Hepatocyte (in vitro differentiated cells and primary cell): Measurements from ENCODE around the gene DBH.

GRCh38 chr9:133050644-133051346 is 11.0 kb upstream of the CEL start:
- RAMPAGE, long total RNA: no peak
- RRBS: 93% methylated on average over 8 of the region's 16 CpGs

- RAMPAGE, long total RNA: no peak
- RRBS: no CpG with 5 or more reads among the region's 11 CpGs
These were observed 13.7 kb downstream of the RALGDS start for GRCh38 chr9:133107349-133107714.

DNA sequence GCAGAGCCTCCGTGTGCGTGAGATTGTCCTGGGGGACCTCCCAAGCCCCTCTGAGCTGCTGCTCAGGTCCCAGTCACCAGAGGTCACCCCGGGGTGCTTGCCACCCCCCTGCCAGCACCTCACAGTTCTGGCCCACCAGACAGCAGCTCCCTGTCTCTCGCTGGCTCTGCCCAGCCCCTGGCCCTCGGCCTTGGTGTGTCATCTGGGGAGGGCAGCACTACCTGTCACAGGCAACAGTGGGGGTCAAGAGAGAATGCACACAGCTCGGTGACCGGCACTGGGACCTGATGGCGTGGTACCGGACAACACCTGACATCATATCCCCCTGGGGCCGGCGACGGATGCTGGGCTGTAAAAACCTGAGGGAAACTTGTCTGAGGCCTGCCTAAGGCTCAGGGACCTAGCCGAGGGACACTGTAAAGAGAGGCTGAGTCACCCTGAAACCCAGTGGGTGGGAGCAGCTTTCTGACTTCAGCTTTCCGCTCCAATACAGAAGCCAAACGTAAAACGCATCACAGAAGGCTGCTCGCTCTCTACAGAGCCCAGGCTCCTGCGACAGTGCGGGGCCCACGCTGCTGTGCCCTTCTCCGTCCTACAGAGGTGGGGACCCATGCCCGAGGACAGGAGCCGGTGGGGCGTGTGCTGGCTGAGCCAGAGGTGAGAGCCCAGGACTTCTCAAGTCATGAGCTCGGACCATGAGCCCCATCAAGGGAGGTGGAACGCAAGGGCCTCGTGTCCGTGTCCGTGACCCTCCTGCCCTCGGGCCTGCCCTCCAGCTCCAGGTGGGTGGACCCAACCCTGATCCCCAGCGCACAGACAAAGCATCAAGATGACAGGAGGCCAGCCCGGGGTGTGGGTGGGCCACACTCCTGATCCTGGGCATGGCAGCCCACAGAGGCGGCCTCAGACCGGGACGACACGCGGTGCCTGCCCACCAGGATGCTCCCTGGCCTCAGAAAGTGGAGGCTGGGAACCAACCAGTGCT is 5.3 kb downstream of the RALGDS start:
- RAMPAGE, long total RNA: no peak
- RRBS: 96% methylated on average over 4 of the region's 37 CpGs

GRCh38 chr9:133276518-133276759 is 59.5 kb downstream of the SURF6 start:
- RAMPAGE, long total RNA: no peak
- RRBS: no CpG with 5 or more reads among the region's 6 CpGs

GRCh38 chr9:133358079-133358702 is 1.8 kb downstream of the SURF2 start:
- RAMPAGE, long total RNA: no peak
- RRBS: no CpG with 5 or more reads among the region's 14 CpGs

- RAMPAGE, long total RNA: no peak
- RRBS: no CpG with 5 or more reads among the region's 28 CpGs
These were observed 3.4 kb downstream of the SURF2 start for GRCh38 chr9:133359330-133360503.

DNA sequence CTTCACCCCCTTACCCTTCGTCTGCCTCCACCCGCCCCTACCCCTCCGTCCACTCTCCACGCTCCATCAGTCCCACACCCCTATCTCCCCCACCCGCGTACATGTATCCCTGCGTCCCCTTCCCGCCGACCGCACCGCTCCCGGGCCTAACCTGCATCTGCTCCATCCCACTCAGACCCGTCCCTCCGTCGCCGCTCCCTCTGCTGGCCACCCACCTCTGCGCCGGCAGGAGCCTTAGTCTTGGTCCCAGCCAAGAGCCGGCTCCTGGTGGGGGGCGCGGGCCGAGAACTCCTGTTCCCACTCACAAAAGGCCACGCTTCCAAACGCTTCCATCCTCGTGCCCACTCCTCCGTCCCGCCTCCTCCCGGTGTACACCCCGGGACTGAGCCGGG is 7.4 kb downstream of the ADAMTS13 start:
- RAMPAGE, long total RNA: no peak
- RRBS: 16% methylated on average over 10 of the region's 30 CpGs

GRCh38 chr9:133506401-133506746 is 18.4 kb downstream of the MYMK start:
- RAMPAGE, long total RNA: no peak
- RRBS: 15% methylated on average over 2 of the region's 10 CpGs

DNA sequence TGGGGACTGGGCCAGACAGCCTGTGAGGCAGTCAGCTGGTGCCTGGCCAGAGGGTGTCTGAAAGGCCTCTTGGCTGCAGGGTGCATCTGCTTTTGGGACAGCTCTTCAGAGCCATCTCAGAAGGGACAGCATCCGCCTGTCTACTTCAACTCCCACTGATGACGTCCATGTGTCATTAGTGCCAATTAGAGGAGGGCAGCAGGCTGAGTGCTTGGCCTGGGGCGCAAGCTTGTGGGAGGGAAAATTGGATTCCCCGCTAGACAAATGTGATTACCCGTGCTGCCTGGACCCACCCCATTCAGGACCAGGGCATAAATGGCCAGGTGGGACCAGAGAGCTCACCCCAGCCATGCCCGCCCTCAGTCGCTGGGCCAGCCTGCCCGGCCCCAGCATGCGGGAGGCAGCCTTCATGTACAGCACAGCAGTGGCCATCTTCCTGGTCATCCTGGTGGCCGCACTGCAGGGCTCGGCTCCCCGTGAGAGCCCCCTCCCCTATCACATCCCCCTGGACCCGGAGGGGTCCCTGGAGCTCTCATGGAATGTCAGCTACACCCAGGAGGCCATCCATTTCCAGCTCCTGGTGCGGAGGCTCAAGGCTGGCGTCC is at the start of gene DBH:
DBH (plus strand) TSS at position 341 of the 605 bp plus-strand sequence.
- RAMPAGE, long total RNA: no peak
- RRBS: no CpG with 5 or more reads among the region's 15 CpGs

GRCh38 chr9:133700617-133701985 is 37.1 kb downstream of the SARDH start:
- RAMPAGE, long total RNA: no peak
- RRBS: 78% methylated on average over 11 of the region's 42 CpGs

GRCh38 chr9:133862369-133863236 is 124.5 kb upstream of the SARDH start:
- RAMPAGE, long total RNA: no peak
- RRBS: no CpG with 5 or more reads among the region's 40 CpGs

DNA sequence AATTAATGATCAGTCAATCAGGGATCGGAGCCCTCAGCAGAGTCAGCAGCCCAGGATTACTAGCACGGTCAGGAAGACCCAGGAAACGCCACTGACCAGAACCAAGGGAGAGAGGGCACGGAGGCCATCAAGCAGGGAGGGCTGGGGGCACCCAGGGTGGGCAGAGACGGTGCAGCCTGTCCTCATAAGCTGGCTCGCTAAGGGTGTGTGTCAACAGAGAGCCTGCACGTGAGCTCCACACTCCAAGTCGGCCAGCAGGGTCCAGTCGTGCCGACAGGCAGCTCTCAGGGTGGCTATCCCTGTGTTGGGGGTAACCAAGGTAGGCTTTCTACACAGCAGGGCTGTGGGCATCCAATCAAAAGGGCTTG is 28.9 kb downstream of the VAV2 start:
- RAMPAGE, long total RNA: no peak
- RRBS: no CpG with 5 or more reads among the region's 10 CpGs

DNA sequence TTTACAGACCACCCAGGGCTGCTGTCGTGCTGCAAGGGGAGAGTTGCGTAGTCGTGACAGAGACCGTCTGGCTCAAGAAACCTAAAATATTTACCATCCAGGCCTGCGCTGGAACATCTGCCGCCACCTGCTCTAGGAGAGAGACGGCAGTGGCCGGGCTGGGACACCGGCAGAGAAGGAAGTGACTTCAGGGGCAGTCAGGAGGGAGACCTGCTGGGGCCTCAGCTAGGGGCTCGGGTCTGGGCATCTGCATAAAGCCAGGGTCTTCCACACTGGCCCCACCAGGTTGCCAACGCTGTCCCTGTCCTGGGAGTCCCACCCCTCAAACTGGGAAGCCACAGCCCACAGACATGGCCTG is 9.3 kb downstream of the VAV2 start:
- RAMPAGE, long total RNA: no peak
- RRBS: no CpG with 5 or more reads among the region's 11 CpGs

GRCh38 chr9:134068615-134069317 is 940 bp upstream of the BRD3 start:
- RAMPAGE, long total RNA: no peak
- RRBS: 2% methylated on average over 3 of the region's 37 CpGs

- RAMPAGE, long total RNA: no peak
- RRBS: no CpG with 5 or more reads among the region's 24 CpGs
These were observed 6.5 kb upstream of the WDR5 start for GRCh38 chr9:134129336-134129808.

DNA sequence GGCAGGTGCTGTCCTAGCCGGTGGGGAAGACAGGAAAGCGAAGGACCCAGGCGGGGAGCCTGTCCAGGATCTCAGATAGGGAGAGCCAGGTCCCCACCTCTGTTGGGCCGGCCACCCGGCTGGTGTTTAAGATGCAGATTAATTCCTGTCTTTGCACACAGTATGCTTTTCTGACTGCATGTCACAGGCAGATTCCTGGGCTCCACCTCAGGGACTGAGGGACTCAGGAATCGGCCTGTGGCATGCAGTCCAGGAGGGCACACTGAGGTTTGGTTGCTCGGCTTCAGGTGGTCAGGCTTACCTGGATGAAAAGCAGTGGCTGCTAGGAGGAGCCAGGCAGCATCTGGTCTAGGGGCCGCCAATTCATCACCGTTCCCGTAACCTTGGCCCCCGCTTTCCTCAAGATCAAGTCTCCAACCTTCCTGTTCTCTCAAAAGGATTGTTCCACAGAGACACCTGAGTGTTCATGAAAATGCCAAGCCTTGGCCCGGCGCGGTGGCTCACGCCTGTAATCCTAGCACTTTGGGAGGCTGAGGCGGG is 1.1 kb downstream of the WDR5 start:
- RAMPAGE, long total RNA: no peak
- RRBS: 5% methylated on average over 4 of the region's 16 CpGs

- RAMPAGE, long total RNA: no peak
- RRBS: 100% methylated on average over 2 of the region's 7 CpGs
These were observed 33.2 kb downstream of the WDR5 start for GRCh38 chr9:134169108-134169487.

DNA sequence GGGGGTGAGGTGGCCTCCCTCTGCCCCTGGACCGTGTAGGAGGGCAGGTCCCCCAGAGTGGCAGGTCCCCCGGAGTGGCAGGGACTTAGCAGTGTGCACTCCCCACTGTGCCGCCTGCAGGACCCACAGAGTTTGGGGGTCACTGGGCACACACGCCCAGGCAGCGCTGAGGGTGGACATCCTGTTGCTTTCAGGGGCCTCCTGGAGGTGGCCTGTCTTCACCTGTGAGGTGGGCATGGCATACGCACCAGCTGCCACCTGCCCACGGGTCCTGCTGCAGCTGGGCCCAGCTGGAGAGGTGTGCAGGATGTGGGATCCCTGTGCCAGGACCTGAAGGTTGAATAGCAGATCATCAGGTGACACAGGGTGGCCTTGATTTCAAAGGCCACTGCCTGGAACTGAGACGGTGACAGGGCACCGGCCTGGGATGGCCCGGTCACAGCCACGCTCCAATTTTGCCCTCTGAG is 45.5 kb downstream of the WDR5 start:
- RAMPAGE, long total RNA: no peak
- RRBS: no CpG with 5 or more reads among the region's 11 CpGs

DNA sequence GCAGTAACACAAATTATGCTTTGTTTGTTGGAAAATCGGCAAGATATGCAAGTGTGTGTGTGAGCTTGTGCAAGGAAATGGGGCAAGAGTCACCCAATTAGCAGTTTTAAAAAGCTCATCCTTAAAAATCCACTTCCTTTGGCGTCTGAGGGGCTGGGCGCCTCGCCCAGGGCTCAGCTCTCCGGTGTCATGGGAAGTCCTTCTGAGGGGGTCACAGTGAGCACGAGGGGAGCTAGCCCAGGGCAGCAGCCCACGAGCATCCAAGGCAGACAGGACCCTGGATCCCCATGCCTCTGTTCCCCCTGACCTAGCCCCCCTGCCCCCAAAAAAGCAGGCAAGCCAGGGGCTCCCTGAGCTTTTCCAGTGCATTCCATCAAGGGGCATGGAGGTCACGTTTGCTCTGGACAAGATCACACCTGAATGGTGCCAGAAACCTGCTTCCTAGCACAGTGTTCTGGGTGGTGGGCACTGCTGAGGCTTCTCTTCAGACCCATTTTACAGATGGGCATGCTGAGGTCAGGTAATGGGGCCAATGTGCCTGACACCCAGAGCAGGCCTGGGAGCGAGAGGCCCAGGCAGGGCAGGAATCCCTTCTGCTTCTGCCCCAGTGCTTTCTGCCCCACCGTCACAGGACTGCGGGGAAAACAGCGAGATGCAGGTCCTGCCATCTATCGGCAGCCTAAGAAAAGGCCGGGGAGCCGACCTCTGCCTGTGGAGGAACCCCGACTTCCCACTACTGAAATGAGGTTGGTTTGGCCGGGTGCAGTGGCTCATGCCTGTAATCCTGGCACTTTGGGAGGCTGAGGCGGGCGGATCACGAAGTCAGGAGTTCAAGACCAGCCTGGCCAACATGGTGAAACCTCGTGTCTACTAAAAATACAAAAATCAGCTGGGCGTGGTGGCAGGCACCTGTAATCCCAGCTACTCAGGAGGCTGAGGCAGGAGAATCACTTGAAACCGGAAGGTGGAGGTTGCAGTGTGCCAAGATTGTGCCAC is 51.1 kb downstream of the WDR5 start:
- RAMPAGE, long total RNA: no peak
- RRBS: no CpG with 5 or more reads among the region's 23 CpGs

DNA sequence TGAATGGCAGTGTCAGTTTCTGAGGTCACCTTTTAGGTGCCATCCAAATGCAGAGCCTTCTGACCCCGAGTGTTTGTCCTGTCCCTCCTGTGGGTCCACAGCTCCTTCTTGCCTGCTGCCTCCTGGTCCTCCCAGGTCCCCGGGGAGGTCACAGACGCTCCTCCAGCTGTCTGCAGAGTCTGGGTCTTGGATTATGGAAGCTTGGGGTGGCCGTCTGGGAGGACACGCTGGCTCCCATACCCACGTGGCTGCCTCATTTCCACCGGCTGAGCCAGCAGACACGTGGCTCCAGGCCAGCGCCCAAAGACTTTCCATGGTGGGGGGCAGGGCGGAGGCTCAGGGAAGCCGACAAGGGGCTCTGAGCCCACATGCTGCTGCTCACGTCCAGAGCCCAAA is 52.5 kb downstream of the WDR5 start:
- RAMPAGE, long total RNA: no peak
- RRBS: no CpG with 5 or more reads among the region's 12 CpGs